NT2/D1 (cell line): Measurements from ENCODE around the genes GLG1, FA2H and CPHXL2.

GRCh38 chr16:73233071-73233461, 185.1 kb upstream of the ZFHX3 start:
- RRBS, 2 experiments = no CpG with 5 or more reads among the region's 11 CpGs

DNA sequence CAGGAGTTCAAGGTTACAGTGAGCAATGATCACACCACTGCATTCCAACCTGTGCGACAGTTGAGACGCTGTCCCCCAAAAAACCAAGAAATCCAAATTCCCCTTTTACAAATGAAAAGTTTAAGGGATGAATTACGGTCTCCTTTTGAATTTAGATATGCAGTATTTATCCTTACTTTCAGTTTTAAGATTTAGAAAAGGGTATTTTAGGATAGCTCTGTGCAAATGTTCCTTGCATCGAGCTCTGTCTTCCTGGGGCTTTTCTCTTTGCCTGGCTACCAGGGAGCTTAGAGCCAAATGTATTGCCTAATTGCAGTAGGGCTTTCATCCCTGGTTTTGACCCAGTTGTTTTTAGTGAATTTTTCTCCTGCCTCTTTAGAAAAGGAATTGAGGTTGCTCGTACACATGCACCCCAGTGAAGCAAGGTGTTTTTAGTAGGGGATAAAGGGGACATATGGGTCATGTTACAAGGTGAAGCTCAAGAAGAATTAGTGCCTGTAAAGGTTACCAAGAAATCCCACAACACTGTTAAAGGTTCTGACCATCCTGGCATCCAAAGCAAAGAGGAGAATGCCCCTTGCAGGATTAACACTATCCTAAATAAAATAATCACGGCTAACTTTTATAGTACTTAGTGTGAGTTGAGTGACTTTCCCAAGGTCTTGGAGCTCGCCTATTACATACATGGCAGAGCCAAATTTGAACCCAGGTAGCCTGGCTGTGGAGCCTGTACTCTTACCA, 6.2 kb downstream of the PSMD7 start:
- RRBS, 2 experiments = no CpG with 5 or more reads among the region's 7 CpGs

DNA sequence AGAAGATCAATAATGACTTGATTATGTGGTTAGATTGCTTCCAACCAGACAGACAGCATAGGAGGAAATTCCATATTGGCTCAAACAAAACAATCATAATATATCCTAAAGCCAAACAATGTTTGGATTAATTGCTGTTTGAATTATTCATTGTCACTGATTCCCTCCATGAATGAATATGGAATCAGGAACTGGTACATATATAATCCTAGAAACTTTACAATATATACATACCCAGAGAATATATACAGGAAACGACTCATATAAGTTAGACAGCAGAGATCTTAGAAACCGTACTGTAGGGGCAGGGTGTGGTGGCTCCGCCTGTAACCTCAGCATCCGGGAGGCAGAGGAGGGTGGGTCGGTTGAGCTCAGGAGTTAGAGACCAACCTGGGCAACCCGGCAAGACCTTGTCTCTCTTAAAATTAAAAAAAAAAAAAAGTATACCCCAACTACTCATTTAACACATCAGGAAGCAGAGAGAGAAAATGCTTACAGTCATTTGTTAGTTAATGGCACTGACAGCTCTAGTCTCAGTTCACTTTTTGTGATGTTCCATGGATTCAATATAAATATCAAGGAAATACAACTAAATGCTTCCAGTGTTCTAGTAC, 5.8 kb downstream of the GLG1 start:
- RRBS, 2 experiments = 80 to 97% methylated on average over 2 of the region's 6 CpGs

- RRBS, 2 experiments = under 1 to 1% methylated on average over 36 to 42 of the region's 92 CpGs
Measured at GRCh38 chr16:74606112-74607334, at the start of gene GLG1. GLG1 (minus strand) TSS chr16:74607114.

GRCh38 chr16:74709427-74710078, 8.9 kb upstream of the MLKL start:
- RRBS, 2 experiments = no CpG with 5 or more reads among the region's 7 CpGs

- RRBS, 2 experiments = no CpG with 5 or more reads among the region's 17 CpGs
Measured at GRCh38 chr16:74748578-74748974, 26.0 kb downstream of the FA2H start.

DNA sequence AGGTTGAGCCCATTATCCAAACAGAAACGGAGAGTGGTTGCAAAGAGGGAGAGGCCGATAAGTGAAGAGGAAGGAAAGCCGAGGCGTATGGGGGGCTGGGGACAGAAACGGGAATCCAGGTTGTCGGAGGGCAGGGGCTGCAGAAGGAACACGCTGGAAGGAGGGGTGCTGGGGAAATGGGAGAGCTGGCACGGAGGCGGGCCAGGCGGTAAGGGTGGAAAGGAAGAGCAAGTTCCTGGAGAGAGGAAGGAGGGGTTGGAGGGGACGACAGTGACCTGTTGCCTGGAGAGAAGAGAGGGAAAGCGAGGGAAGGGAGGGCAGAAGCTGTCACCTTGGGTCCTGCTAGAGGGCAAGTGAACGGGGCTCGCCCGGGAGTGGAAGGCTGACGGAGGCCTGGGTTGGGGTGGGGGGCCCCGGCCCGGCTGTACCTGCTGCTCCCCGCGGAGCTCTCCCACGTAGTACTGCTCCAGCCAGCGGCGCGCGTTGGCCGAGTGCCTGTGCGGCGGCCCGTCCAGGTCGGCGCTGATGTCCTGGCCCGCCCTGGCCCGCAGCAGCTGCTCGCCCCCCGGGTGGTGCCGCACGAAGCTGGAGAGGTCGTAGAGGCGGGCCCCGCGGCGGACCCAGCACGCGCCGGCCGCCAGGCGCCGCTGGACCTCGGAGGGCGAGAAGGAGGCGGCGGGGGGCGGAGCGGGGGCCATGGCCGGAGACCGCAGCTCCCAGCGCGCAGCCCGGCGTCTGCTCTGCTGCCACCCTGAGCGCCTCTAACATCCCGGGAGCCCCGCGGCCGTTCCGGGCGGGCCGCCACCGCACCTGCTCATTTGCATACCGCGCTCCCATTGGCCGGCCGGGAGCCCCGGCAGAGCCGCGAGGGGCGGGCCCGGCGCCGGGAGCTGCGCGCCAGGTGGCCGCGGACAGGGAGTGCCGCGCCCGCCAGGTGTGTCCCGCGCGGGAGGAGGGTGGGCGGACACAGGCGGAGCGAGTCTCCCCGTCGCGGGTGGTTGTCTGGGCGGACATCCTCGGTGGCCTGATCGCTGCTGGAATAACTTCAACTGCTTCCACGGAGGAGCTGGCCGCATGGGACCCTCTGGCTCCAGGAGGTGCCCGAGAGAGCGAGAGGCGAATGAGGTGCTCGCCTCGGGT, at the start of gene FA2H:
Gene FA2H (minus strand): TSS at position 763 of the 1,140 bp plus-strand sequence.
- RRBS, 2 experiments = 1% methylated on average over 32 of the region's 106 CpGs

DNA sequence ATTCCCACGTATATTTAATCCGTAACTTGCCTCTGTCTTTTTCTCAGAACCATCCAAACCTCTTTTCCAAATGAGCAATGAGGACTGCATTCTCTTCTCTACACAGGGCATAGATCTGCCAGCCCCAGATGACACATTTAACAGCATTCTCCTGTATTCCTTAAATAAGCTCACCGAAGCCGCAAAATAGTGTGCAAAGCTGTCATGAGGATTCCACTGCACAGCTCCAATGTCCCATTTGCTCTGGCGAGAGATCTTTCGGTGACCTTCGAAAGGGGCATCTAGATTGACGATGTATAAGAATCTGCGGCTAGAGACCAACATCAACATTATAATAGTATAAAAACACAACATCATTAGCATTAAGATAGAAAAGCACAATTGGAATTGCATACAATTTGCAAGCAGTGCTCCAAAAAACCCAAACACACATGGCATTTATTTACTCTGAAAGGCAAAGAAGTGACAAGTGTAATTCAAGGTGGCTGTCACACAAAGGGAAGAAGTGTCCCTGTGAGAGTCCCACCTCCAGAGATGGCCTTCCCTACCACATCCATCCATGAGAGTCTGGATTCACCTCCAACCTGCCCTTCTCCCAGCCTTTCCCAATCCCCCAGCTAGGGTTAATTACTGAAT, 28.5 kb downstream of the WDR59 start:
- RRBS, 2 experiments = no CpG with 5 or more reads among the region's 9 CpGs

- RRBS, 2 experiments = no CpG with 5 or more reads among the region's 21 CpGs
Measured at GRCh38 chr16:75252414-75253754, 1.5 kb upstream of the BCAR1 start.

DNA sequence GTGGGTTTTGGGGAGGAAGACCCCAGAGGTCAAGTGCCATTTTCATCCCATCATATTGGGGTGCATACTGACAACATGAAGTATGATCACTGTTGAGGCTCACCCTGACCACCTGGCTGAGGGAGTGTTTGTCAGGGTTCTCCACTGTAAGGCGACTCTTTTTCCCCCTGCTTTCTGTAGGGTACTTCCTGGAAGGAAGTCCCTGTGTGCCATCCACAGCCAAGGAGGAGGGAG, 18.2 kb upstream of the BCAR1 start:
- RRBS, 2 experiments = no CpG with 5 or more reads among the region's 1 CpG

- RRBS, 2 experiments = no CpG with 5 or more reads among the region's 8 CpGs
Measured at GRCh38 chr16:75376289-75377250, 56.7 kb downstream of the CFDP1 start.

DNA sequence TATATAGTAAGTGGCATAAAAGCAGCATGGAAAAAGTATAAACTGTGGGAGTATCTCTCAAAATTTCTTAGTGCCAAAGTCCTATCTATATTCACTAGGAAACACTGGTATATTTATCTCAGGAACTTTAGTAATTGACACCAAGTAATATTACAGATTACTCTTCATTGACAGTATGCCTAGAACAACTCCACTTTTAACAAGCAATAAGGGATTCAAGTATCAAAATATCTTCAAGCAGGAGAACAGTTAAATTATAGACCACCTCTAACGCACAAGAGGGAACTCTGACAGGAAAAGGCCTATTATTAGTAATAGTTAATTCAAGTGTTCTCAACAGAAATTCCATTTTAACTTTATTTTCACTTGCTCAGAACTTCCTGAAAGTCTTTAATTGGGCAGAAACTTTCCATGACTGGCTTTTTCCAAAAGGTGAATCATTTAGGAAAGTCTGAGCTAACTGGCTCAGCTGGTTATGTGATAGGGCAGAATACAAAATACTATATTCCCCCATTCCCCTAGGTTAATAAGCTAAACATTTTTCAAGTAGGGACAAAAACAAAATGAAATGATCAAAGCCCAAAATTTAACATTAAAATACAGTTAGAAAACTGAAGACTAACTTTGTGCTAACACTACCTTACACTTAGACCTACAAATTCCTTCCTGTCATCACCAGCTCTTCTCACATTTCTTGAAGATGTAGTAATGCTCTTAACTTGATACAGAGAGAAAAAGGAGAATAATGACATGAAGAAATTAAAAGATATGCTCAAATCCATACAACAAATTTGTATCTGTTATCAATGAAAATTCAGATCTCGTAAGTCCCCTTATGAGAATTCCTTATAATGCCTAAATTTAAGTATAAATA, 31.1 kb downstream of the CFDP1 start:
- RRBS, 2 experiments = no CpG with 5 or more reads among the region's 2 CpGs

DNA sequence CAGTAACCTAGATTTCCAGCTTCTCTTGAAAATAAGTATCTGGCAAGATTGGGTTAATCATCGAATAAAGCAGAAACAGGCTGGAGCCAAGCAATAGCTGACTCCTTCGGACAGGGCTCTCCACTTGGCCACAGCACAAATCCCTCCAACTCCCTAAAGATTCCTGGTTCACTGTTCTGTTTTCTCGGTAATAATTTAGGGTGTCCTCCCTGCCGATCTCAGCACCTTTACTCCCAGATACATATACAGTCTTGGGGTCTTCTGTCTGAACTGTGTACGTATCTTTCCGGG, 8.9 kb upstream of the CFDP1 start:
- RRBS, 2 experiments = no CpG with 5 or more reads among the region's 6 CpGs

DNA sequence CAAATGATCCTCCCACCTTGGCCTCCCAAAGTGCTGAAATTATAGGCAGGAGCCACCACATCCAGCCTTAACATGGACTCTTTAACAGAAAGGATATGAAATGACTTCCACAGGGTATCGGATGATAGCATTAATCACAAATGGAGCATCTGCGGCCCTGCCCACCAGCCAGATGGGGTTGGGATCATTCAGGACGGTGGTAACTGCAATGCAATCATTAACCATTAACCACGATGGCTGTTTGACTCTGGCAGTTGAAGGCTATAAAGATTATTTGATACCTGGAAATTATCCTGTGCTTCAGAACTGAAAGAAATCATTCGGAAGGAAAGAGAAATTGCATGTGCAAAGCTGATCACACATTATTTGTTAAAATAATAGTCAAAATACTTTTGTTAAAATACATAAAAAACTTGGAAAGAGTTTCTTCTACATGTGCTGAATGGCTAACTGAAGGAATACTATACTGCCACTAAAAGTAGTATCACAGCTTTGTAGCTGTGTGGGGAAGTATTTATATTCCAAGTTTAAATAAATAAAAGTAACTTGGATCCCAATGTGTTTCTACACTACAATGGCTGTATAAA, 5.4 kb upstream of the CHST5 start:
- RRBS, 2 experiments = no CpG with 5 or more reads among the region's 5 CpGs

DNA sequence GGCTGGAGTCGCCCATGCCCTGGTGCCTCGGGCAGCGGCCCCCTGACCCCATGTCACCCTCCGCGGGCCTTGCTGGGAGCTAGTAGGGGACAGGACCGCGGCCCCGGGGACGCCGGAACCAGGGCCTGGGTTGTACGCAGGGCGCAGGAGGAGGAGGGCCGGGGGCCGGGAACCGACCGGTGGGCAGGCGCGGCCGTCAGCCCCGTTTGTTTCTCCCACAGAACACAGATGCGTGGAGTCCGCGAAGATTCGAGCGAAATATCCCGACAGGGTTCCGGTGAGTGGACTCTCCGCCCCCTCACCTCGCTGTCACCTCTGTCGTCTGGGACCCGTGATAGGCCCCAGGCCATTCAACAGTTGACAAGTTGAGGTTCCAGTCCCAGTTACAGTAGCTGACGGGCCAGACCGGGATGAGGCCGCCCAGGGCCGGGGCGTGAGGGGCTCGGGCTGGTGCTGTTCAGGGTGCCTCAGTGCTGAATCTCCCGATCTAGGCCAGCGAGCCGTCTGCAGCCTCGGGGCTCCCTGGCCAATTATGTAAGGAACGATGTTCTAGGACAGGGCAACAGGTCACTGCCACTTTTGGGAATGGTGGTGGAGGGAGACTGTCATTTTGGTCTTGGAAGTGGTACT, 567 bp downstream of the GABARAPL2 start:
- RRBS, 2 experiments = 5 to 7% methylated on average over 14 of the region's 42 CpGs

GRCh38 chr16:75593817-75594434, 27.7 kb downstream of the GABARAPL2 start:
- RRBS, 2 experiments = no CpG with 5 or more reads among the region's 13 CpGs

DNA sequence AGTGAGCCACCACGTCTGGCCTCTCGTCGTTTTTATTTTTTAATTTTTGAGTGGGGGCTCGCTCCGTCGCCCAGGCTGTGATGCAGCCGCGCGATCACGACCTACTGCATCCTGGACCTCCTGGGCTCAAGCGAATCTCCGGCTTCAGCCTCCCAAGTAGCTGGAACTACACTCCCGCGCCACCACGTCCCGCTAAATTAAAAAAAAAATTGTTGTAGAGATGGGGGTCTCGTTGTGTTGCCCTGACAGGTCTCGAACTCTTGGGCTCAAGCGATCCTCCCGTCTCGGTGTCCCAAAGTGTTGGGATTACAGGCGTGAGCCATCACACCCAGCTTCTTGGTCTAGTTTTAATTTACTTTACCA, 1.2 kb downstream of the TERF2IP start:
- RRBS, 2 experiments = no CpG with 5 or more reads among the region's 22 CpGs

- RRBS, 2 experiments = no CpG with 5 or more reads among the region's 5 CpGs
Measured at GRCh38 chr16:75676916-75677397, at the start of gene CPHXL2. CPHXL2 (minus strand) TSS chr16:75677009.

DNA sequence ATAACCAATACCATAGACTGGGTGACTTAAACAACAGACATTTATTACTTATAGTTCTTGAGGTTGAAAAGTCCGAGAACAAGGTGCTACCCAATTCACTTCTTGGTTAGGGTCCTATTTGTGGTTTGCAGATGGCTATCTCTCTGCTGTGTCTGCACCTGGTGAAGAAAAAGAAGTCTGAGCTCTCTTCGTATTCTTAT, 142.4 kb downstream of the CNTNAP4 start:
- RRBS, 2 experiments = no CpG with 5 or more reads among the region's 2 CpGs

- RRBS, 2 experiments = no CpG with 5 or more reads among the region's 5 CpGs
Measured at GRCh38 chr16:76509436-76509703, 232.2 kb downstream of the CNTNAP4 start.